Metastatic Breast Carcinoma in the Ovary (tissue), 3 donors: ENCODE measurements around a stretch of chr19.

- PRO-cap, 3 experiments: no peak in any of the 3 experiments
Measured at GRCh38 chr19:13138012-13138736, 12.0 kb downstream of the STX10 start.

DNA sequence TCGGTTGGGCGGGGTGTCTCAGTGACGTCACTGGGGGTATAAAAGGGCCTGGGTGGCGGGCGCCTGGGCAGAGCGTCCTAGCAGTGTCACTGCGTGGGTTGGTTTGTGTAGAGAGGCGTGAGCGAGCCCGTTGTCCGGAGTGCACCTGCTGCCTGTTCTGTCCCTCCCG is 2.7 kb downstream of the IER2 start:
- PRO-cap, 3 experiments: peak in 3 of 3 experiments; most common plus-strand start position 70 of the sequence (in 3)

- PRO-cap, 3 experiments: peak in 3 of 3 experiments; most common plus-strand start chr19:13163104 (in 3); most common minus-strand start chr19:13162787 (in 2)
Measured at GRCh38 chr19:13162535-13163641, 12.7 kb downstream of the IER2 start.

DNA sequence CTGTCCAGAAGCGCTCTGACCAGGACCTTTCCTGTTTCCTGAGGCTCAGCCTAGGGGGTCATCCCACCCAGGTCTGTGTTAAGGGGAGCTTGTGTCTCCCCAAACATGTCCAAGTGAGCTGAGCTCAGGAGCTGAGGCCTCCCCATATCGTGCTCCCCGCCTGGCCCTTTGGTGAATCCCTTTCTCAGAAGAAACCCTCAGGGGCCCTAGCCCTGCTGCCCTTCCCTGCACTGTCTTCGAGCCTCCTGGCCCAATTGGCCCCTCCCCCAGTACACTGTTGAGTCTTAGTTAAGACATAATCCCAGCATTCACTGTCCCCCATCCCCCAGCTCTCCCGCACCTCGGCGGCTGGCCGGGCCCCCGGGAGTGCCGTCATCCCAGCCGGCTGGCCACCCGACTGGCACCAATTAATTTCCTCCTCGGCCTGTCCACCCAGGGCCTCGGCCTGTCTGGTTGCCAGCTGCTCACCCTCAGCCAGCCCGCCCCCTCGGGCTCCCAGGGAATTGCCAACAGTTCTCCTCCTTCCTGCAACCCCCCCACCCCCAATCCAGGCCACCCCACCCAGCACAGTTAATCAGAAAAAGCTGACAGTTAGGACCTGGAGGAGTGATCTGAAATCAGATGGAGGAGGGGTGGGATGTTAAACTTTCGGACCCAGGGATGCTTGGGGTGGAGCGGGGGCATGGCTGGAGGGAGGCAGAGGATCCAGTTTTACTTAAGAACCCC is 13.6 kb downstream of the IER2 start:
- PRO-cap, 3 experiments: peak in 3 of 3 experiments; most common plus-strand start position 307 of the sequence (in 3); most common minus-strand start position 256 of the sequence (in 3)

DNA sequence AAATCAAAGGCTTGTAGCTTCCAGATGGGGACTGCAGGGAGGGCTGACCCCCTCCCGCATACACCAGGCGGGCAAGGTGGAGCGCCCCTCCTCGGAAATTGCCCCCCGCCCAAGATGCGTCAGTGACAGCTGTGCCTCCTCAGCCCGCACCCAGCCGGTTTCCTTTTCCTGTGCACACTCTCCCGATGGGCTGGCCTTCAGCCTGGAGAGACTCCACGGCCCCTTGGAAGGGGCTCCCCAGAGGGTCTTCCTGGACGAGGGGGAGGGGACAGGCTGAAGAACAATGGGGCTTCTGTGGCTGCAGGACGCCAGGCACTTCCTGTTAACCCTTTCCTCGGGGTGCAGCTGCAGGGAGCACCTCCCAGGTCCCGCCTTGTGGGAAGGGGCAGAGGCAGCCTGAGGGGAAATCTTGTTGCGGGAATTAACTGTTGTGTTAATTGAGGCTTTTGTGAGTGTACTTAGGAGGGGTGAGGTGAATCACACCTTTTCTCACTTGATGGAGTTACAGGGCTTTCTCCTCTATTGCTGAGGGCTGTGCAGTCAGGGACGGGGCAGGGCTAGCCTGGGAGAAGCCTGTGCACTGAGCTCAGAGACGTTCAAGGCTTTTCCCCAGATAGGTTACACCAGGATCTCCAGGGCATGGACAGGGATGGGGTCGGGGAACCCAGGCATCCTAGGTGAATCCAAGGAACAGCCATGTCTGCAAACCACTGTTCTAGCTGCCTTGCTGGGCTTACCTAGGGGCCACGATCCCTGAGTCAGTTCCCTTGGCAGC is 14.3 kb downstream of the IER2 start:
- PRO-cap, 3 experiments: peak in 2 of 3 experiments; most common plus-strand start position 522 of the sequence (in 1); most common minus-strand start position 285 of the sequence (in 1)

DNA sequence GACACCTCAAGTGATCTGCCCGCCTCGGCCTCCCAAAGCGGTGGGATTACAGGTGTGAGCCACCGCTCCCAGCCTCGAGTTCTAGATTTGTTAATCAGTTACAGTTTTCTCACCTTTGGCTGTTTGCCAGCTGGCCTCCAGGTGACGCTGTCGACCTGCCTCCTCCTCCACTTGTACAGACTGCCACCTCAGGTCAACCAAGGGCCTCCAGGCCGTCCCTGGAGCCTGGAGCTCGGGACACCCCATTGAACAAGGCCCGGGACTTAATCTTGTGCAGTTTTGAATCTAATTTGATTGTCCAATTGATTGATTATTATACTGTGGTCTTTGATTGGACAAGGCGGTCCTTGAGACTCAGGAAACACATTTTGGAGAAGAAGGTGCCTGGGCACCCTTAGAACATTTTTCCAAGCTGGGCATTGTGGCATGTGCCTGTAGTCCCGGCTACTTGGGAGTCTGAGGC is 45.6 kb downstream of the IER2 start:
- PRO-cap, 3 experiments: no peak in any of the 3 experiments

GRCh38 chr19:13689036-13689480 is 58.6 kb upstream of the YJU2B start:
- PRO-cap, 3 experiments: no peak in any of the 3 experiments

GRCh38 chr19:13778757-13779573 is 4.7 kb downstream of the C19orf53 start:
- PRO-cap, 3 experiments: no peak in any of the 3 experiments

DNA sequence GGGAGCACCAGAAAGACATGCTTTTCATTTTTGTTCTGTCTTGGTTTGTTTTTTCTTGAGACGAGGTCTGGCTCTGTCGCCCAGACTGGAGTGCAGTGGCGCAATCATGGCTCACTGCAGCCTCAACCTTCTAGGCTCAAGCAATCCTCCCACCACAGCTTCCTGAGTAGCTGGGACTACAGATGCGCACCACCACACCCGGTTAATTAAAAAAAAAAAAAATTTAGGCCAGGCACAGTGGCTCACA is 6.1 kb upstream of the ZSWIM4 start:
- PRO-cap, 3 experiments: no peak in any of the 3 experiments

DNA sequence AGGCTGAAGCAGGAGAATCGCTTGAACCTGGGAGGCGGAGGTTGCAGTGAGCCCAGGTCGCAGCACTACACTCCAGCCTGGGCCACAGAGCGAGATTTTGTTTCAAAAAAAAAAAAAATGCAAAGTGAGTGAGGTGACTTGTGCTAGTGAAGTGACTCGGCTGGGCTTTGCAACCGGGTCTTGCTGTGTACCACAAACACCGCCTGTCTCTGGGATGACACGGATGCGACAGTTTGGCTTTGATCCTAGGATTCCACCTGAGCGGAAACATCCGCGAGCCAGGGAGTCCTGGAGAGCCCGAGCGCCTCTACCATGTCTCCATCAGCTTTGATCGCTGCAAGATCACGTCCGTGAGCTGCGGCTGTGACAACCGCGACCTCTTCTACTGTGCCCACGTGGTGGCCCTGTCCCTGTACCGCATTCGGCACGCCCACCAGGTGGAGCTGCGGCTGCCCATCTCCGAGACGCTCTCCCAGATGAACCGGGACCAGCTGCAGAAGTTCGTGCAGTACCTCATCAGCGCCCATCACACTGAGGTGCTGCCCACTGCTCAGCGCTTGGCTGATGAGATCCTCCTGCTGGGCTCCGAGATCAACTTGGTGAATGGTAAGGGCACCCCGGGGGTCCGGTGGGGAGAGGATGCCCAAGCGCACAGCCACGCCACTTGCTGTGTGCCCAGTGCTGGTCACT is 9.4 kb downstream of the ZSWIM4 start:
- PRO-cap, 3 experiments: no peak in any of the 3 experiments

DNA sequence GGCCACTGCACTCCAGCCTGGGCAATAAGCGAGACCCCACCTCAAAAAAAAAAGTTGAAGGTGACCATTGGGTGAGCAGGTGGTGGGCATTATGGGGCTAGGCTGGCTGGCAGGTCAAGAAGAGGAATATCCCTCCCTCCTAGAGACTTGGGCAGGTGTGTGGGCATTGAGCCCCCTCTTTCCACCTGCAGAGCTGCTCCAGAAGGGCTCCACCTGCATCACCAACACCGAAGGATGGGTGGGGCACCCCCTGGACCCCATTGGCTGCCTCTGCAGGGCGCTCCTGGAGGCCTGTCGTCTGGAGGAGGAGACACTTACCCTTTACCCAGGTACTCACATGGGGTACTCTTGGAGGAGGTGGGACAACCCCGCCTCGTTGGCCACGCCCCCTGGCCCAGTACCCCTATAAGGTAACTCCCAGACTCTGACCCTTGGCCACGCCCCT is 21.8 kb downstream of the ZSWIM4 start:
- PRO-cap, 3 experiments: no peak in any of the 3 experiments

GRCh38 chr19:13856490-13856778 is 20.5 kb upstream of the NANOS3 start:
- PRO-cap, 3 experiments: no peak in any of the 3 experiments

DNA sequence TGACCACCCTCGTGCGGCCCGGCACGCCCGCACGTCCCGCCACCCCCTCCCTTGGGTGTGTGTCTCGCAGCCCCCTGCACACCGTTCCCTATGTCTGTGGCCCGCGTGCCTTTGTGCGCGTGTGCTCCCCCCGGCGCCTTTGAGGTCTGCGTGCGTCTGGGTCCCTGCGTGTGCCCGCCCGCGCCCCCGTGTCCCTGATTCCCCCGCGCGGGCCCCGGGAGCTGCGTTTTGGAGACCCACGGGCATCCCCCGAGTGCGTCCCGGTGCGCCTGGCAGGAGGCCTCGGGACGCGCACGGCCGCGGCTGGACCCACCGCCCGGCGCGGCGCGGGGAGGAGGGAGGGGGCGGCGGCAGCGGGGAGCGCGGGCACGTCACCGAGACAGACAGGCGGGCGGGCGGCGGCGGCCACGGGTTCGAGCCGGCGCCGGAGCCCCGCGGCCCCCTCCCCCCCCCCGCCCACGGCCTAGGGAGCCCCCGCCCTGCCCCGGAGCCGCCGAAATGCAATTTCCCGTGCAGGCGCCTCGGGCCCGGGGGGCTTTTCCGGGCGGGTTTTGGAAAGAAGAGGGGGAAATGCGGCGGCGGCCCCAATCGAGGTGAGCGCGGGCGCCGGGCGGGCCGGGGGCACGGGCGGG is 12.0 kb upstream of the NANOS3 start:
- PRO-cap, 3 experiments: peak in 3 of 3 experiments; most common plus-strand start position 382 of the sequence (in 3)

DNA sequence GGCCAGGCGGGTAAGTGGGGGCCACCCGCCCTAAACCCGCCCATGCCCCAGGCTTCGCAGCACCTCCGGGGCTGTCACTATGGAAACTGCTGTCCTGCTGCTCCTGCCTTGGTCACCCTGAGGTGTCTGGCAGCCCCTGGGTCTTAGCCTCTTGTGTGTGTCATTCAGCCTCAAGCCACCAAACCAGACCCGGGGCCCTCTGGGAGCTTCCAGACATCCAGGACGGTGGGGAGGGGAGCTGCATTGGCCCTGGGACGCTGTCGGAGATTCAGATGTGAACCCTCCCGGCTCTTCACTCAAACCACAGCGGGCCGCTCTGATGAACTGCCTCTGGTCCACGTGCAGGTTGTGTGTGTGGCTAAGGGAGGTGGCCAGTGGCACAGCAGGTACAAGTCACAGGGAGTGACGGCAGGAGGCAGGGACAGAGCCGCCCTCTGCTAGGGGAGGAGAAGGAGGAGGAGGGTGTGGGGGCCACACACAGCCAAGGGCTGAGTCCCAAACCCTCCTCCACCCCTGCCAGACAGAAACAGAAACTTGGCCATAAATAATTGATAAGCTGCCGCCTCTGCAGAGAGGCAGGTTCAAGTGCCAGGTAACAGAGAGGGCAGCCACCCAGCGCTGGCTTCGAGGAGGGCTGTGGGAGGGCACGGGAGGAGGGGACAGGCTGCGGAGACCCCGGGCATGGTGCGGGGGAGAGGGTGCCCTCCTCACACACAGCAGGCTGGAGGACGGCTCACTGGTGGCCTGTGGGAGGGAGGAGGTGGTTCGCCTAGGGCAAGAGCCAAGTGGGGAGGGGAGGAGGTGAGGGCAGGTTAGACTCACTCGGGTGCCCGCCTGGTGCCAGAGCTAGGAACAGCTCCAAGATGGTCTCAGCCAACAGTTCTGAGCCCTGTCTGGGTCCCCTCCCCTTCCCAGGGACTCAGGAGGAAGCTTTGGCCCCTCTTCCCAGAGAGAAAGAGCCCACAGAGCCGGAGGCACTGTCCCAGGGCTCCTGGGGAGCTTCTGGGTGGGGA is 8.1 kb downstream of the NANOS3 start:
- PRO-cap, 3 experiments: peak in 3 of 3 experiments; most common plus-strand start position 450 of the sequence (in 2); most common minus-strand start position 326 of the sequence (in 3)

DNA sequence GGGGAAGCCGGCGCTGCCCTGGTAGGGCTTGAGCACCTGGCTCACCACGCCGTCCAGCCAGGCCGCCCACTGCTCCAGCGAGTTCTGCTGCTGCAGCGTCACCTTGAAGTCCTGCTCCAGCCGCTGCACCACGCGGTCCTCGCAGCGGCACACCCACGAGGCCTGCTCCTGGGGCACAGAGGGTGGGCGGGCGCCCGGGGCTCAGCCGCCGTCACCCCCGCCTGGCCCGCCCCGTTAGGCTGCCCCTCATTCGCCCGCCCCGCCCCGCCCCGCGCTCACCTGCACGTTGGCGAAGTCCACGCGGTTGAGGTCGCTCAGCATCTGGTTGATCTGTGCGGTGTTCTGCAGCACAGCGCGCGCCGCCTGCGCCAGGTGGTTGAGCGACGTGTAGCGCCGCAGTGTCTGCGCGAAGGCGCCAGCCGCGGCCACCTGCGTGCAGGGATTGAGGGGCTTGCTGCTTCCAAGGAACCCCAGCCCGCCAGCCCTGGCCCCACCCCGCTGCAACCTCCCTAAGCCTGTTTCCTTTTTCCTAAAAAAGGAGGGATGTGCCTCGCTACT is 11.3 kb downstream of the DCAF15 start:
- PRO-cap, 3 experiments: no peak in any of the 3 experiments

- PRO-cap, 3 experiments: no peak in any of the 3 experiments
Measured at GRCh38 chr19:13979276-13979848, 26.8 kb downstream of the RFX1 start.

GRCh38 chr19:14070660-14071087 is 1.9 kb upstream of the MISP3 start:
- PRO-cap, 3 experiments: no peak in any of the 3 experiments

DNA sequence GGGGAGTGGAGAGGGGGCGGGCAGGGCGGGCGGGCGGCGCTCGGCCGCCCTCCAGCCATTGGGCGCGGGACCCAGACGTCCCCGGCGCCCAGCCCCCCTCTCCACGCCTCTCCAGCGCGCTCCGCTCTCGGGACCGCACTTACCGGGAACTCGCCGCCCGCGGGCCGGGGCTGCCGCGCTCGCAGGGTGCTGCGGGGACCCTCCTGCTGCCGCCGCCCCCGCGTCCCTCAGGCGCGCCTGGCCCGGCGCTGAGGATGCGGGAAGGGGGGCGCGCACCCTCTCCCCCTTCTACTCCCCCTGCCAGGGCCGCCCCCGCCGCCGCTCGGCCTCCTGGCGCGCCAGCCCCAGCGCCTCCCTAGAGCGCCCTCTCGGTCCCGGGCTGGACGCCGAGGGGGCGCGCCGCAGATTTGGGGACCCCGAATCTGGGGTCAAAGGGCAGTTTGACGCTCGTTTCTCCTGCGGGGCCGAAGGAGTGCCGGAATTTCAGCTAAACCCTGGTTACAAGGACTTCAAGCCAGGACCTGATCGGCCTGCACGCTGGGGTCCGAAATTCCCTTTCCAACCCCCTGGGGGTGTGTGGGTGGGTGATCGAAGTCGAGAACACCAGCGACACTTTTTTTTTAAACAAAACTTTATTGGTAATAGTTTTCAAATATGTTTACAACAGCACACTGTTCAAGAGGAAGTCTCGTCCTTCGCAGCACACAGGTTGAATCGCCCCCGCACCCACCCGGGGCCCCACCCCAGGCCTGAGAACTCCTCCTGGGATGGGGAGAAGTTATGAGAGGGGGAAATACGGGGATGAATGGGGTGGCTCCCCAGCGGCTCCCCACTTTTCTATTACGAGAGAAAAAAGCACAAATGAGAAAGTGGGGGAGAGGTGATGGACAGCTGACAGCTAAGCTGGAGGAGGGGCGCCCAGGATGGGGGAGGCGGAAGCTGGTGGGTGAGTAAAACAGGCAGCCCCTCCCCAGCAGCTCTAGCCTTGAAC is 5.8 kb upstream of the C19orf67 start:
- PRO-cap, 3 experiments: peak in 3 of 3 experiments; most common plus-strand start position 138 of the sequence (in 3)

DNA sequence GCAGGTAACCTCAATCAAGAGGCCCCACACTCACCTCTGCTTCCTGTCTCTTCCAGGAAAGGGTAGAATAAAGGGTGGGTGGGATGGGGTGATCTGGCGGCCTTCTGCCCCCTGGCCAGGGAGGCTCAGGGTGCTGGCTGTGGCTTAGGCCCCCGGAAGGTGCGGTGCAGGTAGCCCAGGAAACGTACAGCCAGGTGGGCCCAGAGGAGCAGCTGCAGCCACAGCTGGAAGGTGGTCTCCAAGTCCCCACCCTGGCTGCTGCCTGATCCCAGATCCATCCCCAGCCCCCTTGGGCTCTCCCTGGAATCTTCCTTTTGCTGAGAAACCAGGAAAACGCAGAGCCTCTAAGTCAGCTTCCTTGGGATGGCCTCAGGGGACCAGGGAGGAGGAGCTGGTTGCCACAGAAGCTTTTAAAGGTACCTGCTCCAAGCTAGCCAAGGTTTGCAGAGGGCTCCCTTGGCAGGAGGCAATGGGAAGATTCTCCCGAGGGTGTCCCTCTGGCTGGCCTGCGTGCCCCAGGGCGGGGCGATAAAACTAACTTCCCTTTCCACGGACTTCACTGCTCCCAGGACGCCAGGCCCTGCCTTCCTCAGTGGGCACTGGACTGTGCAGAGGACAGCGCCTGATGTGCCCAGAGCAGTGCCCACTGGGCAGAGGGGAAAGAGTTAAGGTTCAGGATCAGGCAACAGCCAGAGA is 5.2 kb downstream of the PRKACA start:
- PRO-cap, 3 experiments: peak in 1 of 3 experiments; most common minus-strand start position 319 of the sequence (in 1)

DNA sequence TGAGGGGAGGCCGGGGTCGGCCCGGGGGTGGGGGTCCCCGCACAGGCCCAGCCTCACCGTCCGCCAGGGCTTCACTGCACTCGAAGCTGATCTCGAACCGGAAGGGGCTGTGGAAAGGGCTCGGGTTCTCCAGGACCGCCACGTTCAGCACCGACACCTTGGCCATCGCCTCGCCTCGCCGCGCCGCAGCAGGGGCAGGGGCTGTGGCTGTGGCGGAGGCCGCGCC is 185 bp downstream of the ASF1B start:
- PRO-cap, 3 experiments: no peak in any of the 3 experiments